Caco-2 (cell line): ENCODE measurements around a stretch of chr4.

- PRO-cap, result no peak
- RRBS, result 13% methylated on average over 6 of the region's 13 CpGs
Measured at GRCh38 chr4:82900333-82900588, 274 bp upstream of the THAP9 start.

GRCh38 chr4:83284967-83285607 lies 489 bp upstream of the COQ2 start:
- PRO-cap, result no peak
- RRBS, result no CpG with 5 or more reads among the region's 11 CpGs

GRCh38 chr4:84499722-84499983 lies 561 bp upstream of the NKX6-1 start:
- PRO-cap, result no peak
- RRBS, result no CpG with 5 or more reads among the region's 7 CpGs

GRCh38 chr4:84814254-84814902 lies 152.1 kb downstream of the WDFY3 start:
- PRO-cap, result unidirectional peak, plus-strand start at chr4:84814616
- RRBS, result no CpG with 5 or more reads among the region's 4 CpGs

GRCh38 chr4:84916130-84916733 lies 50.3 kb downstream of the WDFY3 start:
- PRO-cap, result no peak
- RRBS, result no CpG with 5 or more reads among the region's 4 CpGs

DNA sequence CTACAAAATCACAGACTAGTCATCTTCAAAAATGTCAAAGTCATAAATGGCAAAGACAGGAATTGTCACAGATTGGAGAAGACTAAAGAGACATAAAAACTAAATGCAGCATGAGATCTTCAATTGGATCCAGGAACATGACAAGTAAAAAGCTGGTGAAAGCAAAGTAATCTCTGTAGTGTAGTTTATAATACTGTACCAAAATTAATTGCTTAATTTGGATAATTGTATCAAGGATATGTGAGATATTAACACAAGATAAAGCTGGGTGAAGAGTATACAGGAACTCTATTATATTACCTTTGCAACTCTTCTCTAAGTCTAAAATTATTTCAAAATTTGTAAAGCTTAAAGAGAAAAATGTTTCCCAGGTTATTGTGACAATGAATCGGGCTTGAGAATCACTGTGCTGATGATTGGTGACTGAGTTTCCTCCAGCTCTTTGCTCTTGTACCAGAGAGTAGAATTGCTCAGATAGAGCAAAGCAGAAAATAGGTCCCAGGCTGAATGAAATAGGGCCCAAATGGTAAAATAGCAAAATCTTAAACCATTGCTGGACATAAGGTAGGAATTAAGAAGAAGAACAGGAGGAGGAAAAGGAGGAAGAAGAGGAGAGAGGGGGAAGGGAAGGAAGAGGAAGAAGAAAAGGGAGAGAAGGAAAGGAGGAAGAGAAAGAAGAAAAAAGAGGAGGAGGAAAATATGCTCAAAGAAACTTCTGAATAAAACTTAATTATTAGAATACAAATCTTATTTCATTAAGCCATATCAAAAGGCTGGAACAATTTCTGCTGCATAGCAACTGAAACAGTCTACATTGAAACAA lies 325.2 kb downstream of the ARHGAP24 start:
- PRO-cap, result no peak
- RRBS, result no CpG with 5 or more reads among the region's 1 CpG

DNA sequence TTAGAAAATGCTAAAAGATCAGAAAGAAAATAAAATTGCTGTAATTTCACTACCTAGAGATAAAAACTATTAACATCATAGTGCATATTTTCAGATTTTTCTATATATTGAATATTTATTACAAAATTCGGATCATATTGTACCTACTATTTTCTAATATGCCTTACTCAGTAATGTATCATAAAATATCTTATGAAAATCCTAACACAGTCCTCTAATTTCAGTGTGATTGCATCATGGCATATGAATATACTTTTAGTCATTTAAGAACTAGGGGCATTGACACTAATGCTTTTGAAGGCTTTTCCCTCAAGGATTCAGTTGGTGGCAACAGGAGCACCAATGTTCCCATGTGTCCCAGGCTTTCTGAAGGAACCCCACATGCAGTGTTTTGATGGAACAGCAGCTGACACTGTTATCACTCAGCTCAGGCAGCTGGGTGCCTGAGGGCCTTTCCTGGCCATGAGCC lies 348.2 kb downstream of the ARHGAP24 start:
- PRO-cap, result no peak
- RRBS, result no CpG with 5 or more reads among the region's 1 CpG

DNA sequence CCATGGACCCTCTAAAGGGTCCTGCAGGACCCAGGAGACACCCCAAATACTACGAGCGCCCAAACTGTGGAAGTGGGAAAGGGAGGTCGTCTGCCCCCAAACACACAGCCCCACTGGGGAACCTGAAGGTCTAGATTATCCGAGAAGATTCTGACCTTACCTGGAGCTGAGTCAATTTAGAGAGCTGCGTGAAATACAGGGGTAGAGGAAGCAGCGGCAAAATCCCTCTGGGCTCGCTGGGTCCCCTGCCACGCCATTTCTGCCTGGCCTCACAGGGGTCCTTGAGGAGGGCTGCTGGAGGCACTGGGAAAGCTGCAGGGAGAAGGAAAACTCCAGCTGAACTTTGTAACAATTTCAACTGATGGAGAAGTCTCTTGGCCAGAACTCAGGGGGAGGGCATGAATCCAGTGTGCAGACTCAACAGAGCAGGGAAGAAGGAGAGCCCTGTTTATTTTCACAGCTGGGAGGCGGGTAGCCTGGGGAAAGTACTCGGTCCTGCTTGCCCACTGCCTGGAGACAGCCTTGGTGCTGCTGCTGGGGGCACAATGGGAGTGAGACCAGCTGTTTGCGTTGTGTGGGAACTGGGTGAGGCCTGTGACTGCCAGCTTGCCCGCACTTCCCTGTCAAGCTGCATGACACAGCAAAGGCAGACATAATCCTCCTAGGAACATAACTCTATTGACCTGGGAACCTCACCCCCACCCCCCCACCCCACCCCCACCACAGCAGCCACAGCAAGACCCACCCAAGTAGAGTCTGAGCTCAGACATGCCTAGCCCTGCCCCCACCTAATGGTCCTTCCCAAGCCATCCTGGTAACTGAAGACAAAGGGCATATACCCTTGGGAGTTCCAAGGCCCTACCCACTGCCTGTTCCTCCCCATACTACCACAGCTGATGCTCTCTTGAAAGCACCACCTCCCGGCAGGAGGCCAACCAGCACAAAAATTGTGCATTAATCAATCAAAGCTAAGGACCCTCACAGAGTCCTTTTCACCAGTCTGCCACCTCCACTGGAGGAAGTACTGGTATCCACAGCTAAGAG lies 93.3 kb upstream of the MAPK10 start:
- PRO-cap, result no peak
- RRBS, result no CpG with 5 or more reads among the region's 13 CpGs

DNA sequence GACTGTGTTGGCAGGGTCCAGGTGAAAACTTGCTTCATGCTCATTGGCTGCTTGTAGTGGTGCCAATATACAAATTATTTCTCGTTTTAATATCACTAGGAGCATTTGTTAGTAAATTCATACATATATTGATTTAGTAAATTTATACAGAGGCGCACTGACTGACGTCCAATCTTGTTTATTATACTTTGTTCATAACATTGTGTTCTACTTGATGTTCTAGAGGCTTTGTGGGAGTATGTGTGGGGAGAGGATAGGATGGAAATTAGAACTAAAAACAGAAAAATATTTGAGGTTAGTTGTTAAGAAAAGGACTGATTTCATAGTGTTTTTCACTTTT lies 1.8 kb downstream of the PTPN13 start:
- PRO-cap, result no peak
- RRBS, result no CpG with 5 or more reads among the region's 3 CpGs

DNA sequence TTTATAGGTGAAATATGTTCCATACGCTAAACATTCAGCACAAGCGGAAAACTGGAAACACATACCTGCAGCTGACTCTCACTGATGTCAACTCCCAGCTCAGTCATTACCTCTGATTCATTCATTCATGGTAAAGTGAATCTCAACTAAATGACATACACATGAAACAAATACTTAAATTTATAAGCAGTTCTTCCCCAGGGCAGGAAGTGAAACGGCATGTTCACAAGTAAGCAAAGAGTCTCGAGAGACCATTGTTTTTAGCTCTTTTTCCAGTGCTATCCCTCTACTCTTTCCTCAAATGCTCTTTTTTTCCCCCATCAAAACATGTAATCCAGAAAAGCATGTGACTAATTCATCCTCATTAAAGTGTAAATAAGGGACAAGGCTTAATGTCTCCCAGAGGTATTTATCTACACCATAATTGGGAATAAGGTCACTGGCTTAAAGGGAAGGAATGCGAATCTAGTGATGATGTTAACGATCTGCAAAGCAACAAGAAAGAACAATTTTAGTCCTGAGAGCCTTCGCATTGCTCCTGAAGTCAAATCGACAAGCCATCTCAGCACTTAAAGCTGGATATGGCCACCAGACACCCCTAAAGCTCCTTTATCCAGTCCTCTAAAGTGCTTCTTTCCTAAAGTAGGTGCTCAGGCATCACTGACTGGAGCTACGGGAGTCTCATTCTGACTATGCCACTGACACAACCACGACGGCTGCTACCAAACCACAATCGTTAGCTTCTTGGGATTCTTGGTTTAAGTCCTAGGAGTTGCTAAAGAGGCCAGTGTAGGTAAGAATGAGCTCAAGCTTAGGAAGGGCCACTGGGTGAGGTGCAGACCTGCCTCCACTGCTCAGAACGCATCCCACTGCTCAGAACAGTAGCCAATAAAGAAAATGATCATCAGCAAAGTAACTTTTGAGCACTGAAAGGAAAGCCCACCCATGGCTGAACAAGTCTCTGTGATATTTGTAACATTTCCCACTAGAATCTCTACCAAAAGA lies 1.2 kb downstream of the SLC10A6 start:
- PRO-cap, result no peak
- RRBS, result no CpG with 5 or more reads among the region's 13 CpGs

GRCh38 chr4:86849872-86850172 lies 638 bp upstream of the SLC10A6 start:
- PRO-cap, result no peak
- RRBS, result no CpG with 5 or more reads among the region's 1 CpG

DNA sequence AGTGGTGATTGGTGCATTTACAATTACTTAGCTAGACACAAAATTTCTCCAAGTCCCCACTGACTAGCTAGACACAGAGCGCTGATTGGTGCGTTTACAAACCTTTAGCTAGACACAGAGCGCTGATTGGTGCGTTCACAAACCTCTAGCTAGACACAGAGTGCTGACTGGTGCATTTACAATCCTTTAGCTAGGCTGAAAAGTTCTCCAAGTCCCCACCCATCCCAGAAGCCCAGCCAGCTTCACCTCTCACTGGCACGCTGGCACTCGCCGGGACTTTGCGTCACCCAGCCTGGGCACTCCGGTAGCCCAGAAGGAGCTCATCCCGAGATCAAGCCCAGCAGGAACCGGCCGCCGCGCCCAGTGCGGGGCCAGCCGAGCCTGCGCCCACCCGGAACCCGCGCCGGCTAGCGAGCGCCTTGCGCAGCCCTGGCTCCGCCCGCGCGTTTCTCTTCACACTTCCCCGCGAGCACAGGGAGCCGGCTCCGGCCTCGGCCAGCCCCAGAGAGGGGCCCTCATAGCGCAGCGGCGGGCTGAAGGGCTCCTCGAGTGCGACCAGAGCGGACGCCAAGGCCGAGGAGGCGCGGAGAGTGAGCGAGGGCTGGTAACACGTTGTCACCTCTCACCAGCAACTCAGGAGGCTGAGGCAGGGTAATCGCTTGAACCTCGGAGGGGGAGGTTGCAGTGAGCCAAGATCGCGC lies 11.8 kb upstream of the C4orf36 start:
- PRO-cap, result no peak
- RRBS, result 95% methylated on average over 14 of the region's 49 CpGs

DNA sequence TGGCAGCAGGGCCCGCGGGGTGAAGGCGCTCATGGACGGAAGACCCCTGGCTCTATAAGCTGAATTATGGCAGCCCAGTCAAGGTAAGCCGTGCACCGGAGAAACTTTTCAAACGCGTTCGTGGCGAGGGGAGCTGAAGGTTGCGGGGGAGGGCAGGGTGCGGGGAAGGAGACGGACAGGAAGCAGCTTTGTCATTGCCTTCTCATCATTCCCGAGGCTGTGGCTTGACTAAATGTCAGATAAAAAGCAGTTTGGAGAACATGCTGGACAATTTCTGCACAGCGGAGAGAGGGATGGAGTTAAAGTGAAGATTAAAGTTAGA lies 72.5 kb downstream of the AFF1 start:
- PRO-cap, result no peak
- RRBS, result 6% methylated on average over 2 of the region's 15 CpGs

DNA sequence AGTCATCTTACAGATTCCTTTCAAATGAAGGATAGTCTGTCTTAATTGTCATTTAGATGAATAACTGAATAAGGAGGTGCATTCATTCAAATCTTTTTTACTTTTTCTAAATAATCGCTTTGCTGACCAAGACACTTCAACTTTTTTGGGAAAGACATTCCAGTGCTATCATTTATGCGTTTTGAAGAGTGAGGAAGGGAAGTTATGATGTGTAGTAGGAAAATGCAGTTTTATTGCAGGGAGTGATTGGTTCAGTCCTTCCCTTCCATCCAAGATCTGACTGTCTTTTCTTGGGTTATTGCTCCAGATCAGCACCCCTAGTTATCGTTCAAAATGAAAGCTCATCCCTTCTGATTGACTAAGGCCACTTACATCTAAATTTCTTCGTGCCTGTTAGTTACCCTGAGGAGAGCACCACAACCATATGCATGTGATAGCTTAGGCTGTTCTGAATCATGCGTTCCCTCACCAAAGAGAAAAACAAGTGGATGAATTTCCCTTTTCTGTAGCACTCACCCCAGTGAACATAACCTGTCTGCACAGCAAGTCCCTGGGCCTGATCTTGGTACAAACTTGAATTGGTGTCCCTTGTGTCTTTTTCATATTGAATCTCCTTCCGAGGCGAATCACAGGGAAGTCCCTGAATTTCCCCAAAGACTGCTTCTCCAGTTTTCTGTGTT lies 100.6 kb downstream of the KLHL8 start:
- PRO-cap, result no peak
- RRBS, result no CpG with 5 or more reads among the region's 7 CpGs

DNA sequence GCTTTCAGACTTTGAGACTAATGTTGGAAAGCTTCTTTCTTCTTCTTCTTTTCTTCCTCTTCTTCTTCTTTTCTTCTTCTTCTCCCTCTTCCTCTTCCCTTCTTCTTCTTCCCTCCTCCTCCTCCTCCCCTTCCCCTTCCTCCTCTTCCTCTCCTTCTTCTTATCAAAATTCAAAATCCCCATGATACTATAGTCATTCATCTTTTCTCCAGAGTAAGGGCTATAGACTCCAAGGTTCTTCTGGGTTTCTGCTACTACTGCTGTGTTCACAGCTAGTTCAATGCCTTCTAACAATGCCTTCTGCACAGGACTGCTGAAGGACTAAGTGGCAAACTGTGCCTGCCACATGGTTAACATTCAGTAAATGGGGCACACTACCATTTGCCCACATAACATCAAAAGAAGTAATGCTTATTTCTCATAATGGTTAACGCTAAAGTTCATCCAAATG lies 11.8 kb upstream of the HSD17B13 start:
- PRO-cap, result no peak
- RRBS, result no CpG with 5 or more reads among the region's 1 CpG

- PRO-cap, result no peak
- RRBS, result no CpG with 5 or more reads among the region's 4 CpGs
Measured at GRCh38 chr4:87409205-87409981, 13.0 kb upstream of the NUDT9 start.

GRCh38 chr4:87420724-87421440 lies 1.5 kb upstream of the NUDT9 start:
- PRO-cap, result no peak
- RRBS, result no CpG with 5 or more reads among the region's 11 CpGs

GRCh38 chr4:87520133-87520991 lies 8.8 kb downstream of the SPARCL1 start:
- PRO-cap, result no peak
- RRBS, result no CpG with 5 or more reads among the region's 6 CpGs

DNA sequence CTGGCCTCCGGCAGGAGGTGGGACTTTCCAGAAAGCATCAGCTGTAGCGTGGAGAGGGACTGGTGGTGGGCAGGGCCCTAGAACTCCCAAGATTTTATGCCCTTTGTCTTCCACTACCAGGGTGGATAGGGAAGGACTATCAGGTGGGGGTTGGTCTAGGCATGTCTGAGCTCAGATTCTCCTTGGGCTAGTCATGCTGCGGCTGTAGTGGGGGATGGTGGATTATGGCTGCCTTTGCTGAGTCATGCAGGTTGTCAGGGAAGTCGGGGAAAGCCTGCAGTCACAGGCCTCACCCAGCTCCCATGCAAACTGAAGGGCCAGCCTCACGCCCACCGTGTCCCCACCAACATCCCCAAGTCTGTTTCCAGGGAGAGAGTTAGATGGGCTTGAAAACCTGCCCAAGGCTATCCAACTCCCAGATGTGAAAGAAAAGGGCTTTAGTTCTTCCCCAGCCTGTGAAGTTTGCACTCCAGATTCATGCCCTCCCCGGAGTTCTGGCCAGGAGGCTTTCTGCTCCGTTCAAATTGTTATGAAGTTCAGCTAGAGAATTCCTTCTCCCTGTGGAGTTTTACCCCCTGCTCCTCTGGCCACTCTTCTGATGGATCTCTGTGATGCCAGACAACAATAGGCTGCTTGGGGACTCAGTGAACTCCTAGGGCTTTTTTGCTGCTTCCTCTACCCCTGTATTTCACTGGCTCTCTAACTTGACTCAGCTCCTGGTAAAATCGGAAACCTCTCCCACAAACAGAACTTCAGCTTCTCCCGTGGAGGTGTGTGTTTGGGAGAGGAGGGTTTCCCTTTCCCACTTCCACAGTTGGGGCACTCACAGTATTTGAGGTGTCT lies 13.3 kb upstream of the MEPE start:
- PRO-cap, result no peak
- RRBS, result no CpG with 5 or more reads among the region's 10 CpGs

DNA sequence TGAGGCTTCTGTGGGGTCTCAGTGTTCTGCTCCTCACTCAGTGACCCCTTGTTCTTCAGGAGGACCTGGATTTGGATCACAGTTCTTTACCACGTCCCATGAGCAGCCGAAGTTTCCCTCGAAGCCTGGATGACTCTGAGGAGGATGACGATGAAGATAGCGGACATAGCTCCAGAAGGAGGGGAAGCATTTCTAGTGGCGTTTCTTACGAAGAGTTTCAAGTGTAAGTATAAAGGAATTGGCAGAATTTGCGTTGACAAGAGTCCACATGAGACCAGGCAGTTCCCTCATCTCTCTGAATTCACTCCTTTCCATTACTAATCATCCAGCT lies 60.4 kb downstream of the PKD2 start:
- PRO-cap, result no peak
- RRBS, result no CpG with 5 or more reads among the region's 8 CpGs